Pulmonary lymph node (tissue), 1 donor: ENCODE measurements around a stretch of chr3.

DNA sequence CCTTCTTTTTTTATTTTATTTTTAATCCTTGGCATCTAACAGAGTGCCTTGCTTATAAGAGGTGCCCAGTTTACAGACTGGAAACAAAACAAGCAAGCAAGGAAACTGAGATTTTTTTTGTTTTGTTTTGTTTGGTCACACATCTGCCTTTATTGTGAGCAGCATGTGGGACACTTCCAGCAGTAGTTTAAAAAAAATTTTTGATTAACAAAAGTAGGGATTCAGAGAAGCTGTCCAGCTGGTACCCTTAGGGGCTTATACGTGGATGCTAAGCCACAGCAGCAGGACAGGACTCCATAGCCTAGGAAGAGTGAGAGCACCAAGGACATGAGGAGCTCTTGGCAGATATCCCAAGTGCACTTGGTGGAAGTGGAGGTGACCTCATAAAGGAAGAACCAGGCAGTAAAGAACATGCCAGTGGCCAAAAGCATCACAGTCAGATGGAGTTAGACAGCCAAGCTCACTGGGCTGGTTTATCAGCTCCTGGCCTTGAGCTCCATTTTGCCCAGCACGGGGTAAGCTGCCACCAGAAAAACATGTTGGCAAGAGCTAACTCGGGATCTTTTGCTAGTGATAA is 107.8 kb downstream of the CMSS1 start:
- PRO-cap = no peak

DNA sequence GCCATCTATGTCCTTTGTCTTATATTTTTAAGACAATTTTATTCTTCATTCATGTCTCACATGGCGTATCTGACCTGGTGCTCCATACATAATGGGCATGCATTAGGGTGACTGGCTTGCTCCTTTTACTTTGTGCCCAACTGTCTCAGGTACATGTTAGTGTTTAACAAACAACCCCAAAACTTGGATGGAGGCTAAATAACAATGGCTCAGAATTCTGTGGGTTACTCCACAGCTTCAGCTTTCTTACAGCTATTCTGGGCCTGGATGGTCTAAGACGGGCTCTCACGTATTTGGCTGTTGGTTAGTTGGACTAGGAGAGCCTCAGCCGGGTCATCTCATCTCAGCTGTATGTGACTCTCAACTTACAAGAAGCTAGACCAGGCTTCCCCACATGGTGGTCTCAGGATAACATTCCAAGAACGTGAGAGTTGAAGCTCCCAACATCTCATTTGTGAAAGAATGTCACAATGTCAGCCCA is 116.1 kb downstream of the CMSS1 start:
- PRO-cap = no peak

GRCh38 chr3:100024217-100025489 is 89.6 kb downstream of the FILIP1L start:
- PRO-cap = no peak

DNA sequence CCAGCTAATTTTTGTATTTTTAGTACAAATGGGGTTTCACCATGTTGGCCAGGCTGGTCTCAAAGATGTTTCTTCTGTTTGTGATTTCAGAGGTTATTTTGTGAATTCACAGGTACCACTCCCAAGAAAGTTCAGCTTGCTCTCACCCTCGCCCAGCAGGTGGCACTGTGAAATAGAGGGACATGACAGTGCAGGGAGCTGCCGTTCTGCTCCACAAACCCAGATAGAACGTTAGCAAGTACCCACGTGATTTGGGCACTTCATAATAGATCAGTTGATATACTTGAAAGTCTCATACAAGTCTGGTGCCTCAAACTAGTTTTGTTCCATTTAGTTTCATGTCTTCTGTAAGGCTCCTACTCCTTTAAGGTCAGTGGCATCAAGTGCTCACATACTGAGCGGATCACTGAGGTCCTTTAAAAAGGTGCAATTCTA is 45.5 kb downstream of the FILIP1L start:
- PRO-cap = no peak

DNA sequence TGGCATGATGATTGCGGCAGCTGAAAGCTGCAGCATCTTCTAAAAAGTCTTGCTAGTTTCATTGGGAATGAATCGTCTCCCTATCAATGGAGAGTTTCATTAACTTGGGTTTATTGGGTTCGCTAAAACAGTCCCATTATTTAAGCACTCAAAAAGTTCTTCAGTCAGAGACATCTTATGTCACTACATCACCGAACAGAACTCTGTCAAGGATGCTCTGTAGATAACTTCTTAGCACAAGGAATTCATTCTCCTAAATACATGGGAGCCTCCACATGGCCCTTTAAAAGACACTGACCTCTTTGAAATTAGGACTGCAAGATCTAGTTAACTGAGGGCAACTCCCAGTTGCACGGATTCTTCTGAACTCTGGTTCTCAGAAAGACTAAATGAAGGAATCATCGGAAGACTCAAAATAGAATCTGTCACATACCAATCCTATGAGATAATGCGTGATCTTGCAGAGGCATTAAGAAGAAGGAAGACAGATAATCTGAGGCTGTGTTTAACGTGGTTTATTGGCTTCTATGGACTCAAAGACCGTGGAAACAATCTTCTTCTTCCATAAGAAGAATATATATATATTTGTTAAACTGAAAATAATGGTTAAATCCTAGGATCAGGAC is 34.1 kb upstream of the TBC1D23 start:
- PRO-cap = no peak

- PRO-cap = no peak
These were observed 2.1 kb downstream of the TBC1D23 start for GRCh38 chr3:100262758-100263365.

DNA sequence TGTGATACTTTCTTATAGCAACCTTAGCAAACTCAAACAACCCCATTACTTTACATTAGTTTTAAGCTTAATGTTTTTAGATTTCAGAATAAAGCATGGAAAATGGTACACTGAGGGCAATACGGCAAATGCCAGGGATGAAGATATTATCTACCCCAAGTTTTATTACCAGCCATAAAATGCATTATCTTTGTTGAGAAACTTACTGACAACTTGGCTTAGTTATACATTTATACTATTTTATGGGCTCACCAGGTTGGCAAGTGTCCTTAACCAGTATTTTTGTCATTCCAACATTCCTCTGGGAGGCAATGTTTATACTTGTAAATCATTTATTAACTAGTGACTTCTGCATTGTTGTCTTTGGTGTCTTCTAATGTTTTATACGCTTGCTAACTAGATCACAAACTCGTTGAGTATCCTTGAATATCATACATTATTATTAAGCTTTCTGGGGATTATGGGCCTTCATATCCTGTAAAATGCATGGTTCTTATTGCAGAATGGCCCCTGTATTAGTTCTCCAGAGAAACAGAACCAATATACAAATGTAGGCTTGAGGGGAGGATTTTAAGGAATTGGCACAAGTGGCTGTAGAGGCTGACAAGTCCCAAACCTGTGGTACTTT is 17.9 kb upstream of the ADGRG7 start:
- PRO-cap = no peak

GRCh38 chr3:100682312-100683018 is 26.8 kb upstream of the TFG start:
- PRO-cap = no peak

DNA sequence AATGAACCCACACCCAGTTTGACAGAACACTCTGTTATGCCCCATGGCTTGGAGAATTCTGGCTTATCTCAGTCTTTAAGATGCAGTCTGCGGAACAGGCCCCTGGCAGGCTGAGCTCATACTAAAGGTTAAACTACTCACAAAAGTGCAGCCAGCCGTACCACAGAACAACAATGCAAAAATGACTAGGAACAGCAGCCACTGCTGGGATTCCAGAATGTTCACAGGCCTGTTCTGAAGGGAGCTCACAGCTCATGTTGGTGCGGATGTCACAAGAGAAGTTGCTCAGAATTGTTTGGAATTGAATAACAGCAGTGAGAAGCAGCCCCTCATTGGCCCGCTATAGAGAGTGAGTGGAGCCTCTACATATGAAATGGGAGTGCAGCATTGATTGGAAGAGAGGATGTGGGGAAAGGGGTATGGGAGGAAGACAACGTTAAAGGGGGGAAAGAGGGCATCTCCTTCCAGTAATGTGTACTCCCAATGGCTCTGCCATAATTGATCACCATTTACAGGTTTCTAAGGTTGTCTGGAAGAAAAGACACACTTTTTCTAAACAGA is 78.9 kb downstream of the ABI3BP start:
- PRO-cap = no peak

- PRO-cap = no peak
These were observed 10.6 kb downstream of the ABI3BP start for GRCh38 chr3:100982580-100983114.

GRCh38 chr3:101512378-101512967 is 539 bp downstream of the SENP7 start:
- PRO-cap = unidirectional peak, plus-strand start at chr3:101512654; bidirectional peak, plus-strand start at chr3:101512860, minus-strand start at chr3:101512742

GRCh38 chr3:101521458-101521829 is 8.4 kb upstream of the SENP7 start:
- PRO-cap = no peak

DNA sequence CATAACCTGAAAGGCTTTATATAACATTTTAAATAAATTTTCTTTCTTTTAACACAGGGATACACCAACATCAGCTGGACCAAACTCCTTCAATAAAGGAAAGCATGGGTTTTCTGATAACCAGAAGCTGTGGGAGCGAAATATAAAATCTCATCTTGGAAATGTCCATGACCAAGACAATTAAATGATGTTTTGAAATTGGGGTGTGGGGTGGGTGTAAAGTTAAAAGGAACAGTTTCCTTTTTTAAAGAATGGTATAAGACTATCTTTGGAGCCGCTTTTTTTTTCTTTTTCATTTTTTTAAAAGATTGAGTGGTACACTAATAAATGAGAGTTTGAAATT is 18.6 kb downstream of the PCNP start:
- PRO-cap = no peak

- PRO-cap = bidirectional peak, plus-strand start at chr3:101829319, minus-strand start at chr3:101829175
These were observed 20.1 kb upstream of the NFKBIZ start for GRCh38 chr3:101828990-101829790.

DNA sequence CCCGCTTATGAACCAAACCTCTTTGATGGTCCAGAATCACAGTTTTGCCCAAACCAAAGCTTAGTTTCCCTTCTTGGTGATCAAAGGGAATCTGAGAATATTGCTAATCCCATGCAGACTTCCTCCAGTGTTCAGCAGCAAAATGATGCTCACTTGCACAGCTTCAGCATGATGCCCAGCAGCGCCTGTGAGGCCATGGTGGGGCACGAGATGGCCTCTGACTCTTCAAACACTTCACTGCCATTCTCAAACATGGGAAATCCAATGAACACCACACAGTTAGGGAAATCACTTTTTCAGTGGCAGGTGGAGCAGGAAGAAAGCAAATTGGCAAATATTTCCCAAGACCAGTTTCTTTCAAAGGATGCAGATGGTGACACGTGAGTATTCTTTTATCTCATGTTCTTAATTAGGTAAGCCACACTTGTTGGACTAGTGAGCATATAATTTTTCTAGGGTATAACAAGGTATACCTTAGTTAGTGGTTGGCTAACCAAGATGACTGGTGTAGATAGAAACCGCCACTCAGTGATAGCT is 4.2 kb downstream of the NFKBIZ start:
- PRO-cap = no peak

- PRO-cap = no peak
These were observed 8.4 kb downstream of the NFKBIZ start for GRCh38 chr3:101857753-101858120.

- PRO-cap = no peak
These were observed 49.5 kb downstream of the NFKBIZ start for GRCh38 chr3:101898684-101899308.

GRCh38 chr3:101936460-101937315 is 87.4 kb downstream of the NFKBIZ start:
- PRO-cap = bidirectional peak, plus-strand start at chr3:101936974, minus-strand start at chr3:101936973

DNA sequence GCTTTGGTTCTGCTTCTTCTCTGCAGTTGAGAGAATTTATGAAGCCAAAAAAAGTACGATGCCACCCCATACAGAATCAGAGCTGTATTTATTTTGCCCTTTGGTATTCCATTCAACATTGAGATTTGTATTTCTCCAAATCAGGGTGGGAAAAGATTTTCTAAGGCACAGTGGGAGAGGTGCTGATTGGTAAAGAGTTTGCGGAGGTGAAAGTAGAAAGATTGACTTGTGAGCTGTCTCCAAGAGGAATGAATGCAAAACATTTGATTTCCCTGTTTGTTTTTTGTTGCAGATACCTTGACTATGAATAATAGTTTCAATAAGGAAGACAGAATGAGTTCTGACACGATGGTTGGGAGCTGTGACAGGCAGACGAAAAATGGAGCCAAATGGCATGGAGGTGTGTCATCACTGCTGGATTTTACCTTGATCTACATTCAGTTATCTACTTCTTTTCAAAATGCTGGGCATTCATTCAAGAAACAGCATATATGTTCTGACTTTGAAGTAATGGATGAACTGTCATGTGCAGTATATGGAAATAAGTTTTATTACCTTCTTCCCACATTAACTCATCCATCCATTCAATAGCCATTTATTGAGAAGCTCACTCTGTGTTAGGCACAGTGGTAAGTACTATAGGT is 145.1 kb downstream of the NFKBIZ start:
- PRO-cap = no peak

DNA sequence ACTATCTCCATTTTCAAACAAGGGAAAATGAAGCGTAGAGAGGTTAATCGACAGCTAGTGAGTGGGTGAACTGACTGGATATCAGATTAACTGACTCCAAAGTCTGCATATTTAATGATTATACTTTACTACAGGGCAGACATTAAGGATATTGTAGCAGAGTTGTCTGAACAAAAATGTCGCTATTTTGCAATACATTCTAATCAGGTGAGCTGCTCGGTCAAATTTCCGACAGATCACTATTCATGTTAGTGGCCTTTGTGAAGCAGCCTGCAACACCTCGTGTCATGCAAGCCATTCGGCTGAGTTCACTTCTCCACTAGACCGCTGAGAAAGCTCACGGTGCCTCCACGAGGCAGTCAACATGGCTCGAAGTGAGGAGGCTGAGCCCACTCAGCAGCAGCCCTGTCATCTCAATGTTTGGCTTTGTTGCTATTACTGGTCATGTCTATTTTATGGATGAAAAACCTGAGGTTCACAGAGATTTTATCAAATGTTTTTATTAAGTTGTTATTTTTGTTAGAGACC is 264.3 kb downstream of the NFKBIZ start:
- PRO-cap = no peak